CMK (cell line): Measurements from ENCODE around the gene APOA4.

DNA sequence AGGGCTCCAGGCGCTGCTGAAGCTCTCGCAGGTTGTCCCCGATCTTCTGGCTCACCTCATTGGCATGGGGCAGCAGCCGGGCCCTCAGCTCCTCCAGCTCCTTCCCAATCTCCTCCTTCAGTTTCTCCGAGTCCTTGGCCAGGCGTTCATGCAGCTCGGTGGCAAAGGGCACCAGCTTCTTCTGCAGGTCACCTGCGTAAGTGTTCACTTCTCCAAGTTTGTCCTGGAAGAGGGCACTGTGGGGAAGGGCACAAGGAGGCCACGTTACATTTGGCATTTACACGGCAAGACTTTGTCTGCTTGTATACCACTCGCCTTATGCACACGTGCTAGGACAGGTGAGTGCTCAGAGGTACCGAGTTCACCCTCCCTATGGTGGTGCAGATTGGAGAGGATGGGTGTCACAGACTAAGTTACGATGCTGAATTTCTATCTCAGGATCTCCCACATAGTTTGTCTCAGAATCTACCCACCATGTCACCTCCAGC lies 1.4 kb downstream of the APOA4 start:
- RRBS: no CpG with 5 or more reads among the region's 14 CpGs

DNA sequence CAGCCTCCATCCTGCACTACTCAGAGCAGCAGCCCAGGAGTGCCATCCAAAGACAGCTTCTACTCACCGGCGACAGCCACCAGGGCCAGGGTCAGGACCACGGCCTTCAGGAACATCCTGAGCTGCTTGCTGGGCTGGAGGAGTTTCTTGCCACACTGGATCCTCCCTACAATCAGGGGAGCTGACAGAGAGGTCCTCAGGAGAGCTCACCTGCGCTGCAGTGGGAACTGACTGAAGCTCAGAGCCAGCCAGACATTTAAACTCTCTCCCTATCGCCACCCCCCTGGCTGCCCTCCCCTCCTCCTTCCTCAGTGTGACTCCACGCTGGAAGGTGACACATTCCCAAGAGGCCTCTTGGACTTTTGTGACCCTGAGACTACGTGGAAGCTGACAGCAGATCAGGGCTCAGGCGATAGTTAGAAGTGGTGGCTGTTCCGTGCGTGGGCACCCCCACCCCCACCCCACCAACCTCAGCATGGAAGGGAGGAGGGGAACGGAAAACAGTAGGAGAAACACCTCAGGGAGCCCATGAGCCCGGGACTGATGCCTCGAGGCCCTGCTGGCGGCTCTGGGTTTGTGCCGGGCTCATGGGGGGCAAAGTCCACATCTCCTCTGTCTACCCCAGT lies at the start of gene APOA4:
Gene APOA4, minus strand, starts transcription at position 229 of the 626 bp plus-strand sequence.
- RRBS: 51% methylated on average over 4 of the region's 15 CpGs

GRCh38 chr11:116825311-116825945 lies 2.3 kb upstream of the APOA4 start:
- RRBS: no CpG with 5 or more reads among the region's 7 CpGs

DNA sequence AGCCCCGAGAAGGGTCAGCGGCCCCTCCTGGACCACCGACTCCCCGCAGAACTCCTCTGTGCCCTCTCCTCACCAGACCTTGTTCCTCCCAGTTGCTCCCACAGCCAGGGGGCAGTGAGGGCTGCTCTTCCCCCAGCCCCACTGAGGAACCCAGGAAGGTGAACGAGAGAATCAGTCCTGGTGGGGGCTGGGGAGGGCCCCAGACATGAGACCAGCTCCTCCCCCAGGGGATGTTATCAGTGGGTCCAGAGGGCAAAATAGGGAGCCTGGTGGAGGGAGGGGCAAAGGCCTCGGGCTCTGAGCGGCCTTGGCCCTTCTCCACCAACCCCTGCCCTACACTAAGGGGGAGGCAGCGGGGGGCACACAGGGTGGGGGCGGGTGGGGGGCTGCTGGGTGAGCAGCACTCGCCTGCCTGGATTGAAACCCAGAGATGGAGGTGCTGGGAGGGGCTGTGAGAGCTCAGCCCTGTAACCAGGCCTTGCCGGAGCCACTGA lies 732 bp upstream of the APOC3 start:
- RRBS: no CpG with 5 or more reads among the region's 11 CpGs

DNA sequence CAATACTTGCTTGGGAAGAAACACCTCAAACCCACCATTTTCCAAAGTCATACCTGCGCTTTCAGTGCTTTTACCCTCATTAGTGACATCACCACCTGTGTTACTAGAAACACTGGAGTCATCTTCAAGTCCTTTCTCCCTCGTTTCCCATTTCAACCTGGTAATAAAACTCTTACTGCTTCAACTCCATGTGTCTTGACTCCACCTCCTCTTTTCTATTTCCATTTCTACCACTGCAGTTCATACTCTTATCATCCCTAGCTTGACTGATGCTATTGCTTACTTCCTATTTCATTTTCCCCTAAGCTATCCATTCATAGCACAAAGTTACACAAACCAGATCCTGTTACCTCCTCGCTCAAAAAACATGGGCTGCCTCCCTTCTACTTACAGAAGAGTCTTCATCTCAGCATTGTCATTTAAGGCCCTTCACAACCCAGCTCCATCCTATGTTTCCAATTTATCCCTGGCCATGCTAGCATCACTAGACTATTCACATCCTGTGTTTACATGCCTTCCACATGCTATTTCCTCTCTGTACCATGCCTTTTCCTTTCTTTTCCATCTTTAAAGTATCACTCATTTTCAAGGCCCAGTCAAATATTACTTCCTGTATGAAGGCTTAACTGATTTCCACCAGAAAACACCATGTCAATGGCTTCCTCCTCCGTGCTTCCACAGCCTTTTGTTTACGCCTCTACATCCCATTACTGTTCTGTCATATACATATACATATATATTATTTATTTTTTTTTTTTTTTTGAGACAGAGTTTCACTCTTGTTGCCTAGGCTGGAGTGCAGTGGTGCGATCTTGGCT lies 62.9 kb upstream of the APOA1 start:
- RRBS: no CpG with 5 or more reads among the region's 6 CpGs

DNA sequence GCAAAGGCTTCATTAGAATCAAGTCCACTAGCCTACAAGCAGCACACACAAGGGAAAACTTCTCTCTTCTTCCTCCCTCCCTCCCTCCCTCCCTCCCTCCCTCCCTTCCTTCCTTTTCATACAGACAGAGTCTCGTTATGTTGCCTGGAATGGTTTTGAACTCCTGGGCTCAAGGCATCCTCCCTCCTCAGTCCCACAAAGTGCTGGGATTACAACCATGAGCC lies 121.2 kb downstream of the SIK3 start:
- RRBS: no CpG with 5 or more reads among the region's 1 CpG

DNA sequence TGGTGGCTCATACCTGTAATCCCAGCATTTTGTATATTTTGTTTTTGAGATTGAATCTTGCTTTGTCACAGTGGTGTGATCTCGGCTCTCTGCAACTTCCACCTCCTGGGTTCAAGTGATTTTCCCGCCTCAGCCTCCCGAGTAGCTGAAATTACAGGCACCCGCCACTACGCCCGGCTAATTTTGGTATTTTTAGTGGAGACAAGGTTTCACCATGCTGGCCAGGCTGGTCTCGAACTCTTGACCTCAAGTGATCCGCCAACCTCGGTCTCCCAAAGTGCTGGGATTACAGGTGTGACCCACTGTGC lies 69.4 kb downstream of the SIK3 start:
- RRBS: no CpG with 5 or more reads among the region's 9 CpGs

DNA sequence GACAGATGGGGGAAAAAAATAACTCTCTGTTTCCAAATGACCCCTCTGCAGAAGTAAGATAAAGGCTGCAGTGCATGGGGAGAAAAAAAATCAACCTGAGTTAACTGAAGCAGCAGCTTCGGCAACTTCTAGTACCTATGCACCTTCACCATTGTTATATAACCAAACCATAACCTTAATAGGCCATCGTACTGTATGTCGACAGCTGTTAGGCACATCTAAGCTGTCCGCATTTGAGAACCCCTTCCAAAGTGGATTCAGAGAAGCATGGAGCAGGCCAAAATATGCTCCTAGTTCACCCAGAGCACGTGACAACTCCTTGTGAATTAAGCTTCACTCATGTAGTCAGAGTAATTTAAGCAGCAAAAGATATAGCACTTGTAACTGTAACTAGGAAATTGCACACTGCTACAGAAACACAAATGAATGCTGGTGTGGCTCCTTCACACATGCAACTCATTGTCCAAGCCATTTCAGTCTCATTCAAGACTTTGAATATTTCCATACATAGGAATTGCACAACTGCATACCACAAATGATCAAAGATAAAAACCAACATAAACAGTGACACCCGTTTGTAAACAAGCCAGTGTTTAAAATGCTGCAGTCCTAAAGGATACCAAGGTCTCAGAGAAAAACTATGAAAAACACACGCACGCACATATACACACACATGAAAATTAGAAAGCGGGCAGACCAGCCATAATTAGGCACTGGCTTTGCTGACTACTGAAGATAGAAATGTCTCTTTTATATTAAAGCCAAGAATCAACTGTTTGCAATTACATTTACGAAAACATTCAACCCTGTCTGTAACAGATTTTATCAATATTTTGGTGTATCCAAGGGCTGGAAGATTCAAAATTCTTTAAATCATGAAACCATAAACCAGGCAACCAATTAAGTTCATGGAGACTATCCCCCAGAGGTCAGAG lies 2.5 kb downstream of the SIK3 start:
- RRBS: no CpG with 5 or more reads among the region's 10 CpGs

DNA sequence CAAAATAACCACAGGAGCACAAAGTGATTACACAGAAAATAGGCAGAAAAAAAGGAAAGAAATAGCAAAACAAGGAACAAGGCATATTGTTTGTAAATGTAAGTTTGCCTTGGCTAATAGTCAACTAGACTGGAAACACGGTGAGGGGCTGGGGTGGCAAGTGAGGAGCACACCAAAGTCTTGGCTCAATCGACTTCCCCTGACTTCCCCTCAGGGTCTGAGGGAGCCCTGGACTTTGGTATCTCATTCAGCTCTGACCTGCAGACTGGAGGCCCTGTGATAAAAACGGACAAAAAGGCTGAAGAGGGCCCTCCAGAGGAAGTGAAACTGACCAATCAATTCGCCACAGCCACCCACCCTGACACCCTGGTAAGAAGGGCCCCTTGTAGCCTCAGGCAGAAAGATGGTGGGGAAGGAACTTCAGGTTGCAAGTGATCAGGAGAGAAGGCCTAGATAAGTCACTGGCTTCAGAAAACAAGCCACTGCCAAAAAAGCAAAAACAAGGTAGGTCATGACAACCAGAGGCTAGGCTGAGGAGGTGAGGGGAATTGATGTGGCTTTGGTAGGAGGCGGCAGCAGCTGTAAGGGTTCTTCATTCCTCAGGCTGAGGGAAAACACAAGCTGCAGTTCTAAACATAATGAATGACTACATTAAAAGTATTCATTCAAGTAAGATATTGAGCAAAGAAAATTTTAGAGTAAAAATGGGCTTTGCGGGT lies 1.7 kb downstream of the SIK3 start:
- RRBS: no CpG with 5 or more reads among the region's 6 CpGs

DNA sequence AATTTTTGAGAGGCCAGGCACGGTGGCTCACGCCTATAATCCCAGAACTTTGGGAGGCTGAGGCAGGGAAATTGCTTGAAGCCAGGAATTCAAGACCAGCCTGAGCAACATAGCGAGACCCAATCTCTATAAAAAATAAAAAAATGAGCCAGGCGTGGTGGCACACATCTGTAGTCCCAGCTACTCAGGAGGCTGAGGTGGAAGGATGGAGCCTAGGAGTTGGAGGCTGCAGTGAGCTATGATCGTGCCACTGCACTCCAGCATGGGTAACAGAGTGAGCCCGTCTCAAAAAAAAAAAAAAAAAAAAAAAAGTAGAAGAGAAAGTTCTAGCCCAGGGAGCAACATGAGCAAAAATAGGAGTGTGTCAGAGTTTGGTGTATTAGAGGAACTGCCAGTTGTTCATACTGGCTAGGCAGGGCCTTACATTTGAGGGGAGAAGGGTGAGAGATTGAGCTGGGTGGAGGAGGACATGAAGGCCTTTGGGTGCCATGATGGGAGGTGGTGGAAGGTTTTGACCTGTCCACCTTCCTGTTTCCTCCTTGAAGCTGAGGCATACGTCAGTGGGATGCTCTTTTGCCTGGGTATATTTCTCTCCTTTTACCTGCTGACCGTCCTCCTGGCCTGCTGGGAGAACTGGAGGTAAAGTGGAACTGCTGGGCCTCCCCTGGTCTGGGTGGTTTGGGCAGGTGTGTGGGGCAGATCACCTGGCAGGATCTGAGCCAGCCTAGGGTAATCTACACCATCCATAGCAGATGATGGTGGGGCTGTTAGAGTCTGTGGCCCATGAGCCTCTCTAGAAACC lies 7.2 kb downstream of the SIDT2 start:
- RRBS: no CpG with 5 or more reads among the region's 8 CpGs

- RRBS: no CpG with 5 or more reads among the region's 9 CpGs
Observed at GRCh38 chr11:117314740-117315113, 1.3 kb downstream of the BACE1 start.

GRCh38 chr11:117812399-117813125 lies 12.0 kb downstream of the FXYD2 start:
- RRBS: no CpG with 5 or more reads among the region's 12 CpGs

DNA sequence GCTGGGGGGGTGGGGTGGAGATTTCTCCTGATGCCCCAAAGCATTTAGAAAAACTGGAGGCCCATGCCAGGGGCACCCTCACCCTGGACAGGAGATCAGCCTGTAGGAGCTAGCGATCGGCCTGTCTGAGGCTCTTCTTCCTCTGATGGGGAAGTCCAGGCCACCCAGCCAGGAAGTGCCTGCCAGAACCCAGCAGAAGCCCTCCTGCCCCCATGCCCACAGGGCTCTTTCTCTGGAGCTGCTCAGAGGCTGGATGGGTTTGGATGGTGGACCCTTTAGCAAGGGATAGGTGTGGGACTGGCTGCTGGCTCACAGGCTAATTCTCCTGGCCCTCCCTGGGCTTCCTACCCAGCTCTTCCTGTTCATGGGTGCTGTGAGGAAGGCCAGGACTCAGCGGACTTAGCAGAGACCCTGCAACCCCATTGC lies 7.7 kb downstream of the FXYD2 start:
- RRBS: no CpG with 5 or more reads among the region's 3 CpGs

DNA sequence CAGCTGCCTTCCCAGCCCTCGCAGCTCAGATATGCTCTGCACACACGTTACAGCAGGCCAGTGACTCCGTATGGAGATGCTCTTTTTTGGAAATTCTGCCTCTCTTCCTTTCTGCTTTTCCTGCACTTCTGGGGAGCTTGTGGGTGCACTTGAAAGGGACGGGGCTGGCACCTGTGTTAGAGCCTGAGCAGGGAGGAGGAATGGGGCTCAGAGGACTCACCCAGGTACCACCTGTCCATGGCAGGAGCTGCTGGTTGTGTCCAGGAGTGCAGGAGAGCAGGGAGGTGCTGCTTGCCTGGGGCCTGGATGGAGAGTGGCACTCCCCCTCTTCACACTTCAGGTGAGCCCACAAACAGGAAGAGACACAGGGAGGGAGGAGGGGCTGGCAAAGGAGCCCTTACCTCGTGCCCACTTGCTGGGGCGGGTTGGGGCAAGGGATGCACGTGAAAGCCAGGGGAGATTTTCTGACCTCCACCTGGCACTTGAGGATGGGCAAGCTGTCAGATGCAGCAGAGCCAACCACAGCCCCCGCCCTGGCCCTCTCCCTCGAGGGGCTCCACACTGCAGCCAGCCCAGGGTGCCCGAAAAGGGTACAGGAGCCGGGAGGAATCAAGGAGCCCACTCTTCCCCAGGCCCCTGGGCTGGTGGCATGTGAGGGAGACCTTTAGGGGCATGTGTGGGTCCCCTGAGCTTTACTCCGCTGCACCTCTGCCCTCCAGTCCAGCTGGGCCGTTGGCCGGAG lies 3.4 kb upstream of the FXYD2 start:
- RRBS: no CpG with 5 or more reads among the region's 14 CpGs

- RRBS: 40% methylated on average over 3 of the region's 10 CpGs
Observed at GRCh38 chr11:117877284-117877945, 957 bp upstream of the FXYD6 start.

GRCh38 chr11:117909585-117910192 lies 19.5 kb downstream of the TMPRSS13 start:
- RRBS: no CpG with 5 or more reads among the region's 18 CpGs

GRCh38 chr11:117980613-117981022 lies 5.6 kb upstream of the IL10RA start:
- RRBS: no CpG with 5 or more reads among the region's 1 CpG

- RRBS: no CpG with 5 or more reads among the region's 6 CpGs
Observed at GRCh38 chr11:117998138-117998725, 12.0 kb downstream of the IL10RA start.

DNA sequence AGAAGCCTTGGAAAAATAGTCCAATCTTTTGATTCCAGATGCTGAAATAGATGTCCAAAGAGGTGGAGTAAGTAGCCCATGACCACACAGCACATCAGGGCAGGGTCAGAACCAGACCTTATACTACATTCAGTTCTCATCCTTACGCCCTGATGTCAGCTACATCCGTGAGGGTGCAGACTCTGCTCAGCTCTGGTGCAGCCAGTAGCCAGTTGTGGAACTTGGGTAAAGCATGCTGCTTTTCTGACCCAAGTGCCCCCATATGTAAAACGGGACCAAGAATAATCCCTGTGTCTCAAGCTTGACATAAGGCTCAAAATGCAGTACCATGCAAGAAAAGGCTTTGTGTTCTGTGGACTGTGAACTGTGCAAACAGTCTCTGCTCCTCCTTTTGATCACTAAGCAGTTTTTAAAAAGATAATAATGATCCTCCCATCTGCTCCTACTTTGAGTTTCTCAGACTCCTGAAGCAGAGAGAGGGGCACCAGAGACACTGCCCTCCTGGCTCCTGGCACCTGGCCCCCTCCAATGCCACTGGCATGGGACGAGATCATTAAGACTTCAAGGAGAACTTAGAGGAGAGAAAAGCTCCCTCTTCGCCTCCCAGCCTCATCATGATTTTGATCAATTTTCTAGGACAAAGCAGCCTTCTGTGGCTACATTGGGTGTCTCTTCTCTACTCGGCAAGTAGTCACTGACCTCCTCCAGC lies 23.7 kb downstream of the IL10RA start:
- RRBS: no CpG with 5 or more reads among the region's 6 CpGs

DNA sequence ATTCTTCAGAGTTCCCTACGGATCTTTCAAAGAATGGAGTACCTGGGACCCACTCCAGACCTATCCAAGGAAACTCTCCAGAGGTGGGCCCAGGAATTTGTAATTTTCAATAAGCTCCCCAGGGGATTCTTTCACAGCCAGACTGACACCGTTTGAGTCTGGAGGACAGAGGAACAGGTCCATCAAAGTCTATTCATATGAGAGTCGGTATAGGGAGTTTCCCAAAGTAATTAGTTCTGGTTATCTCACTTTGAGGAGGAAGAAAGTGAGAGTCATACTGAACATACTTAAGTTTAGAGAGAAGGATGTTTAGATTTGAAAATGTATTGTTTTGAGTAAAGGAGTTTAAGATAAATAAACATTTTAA lies 30.3 kb upstream of the TMPRSS4 start:
- RRBS: no CpG with 5 or more reads among the region's 3 CpGs